Epithelial cell of esophagus (primary cell): ENCODE measurements around a stretch of chr17.

GRCh38 chr17:31431997-31432693 is 40.7 kb downstream of the RAB11FIP4 start:
- RRBS, result no CpG with 5 or more reads among the region's 11 CpGs

- RRBS, result no CpG with 5 or more reads among the region's 13 CpGs
Observed at GRCh38 chr17:31499794-31500730, 108.6 kb downstream of the RAB11FIP4 start.

DNA sequence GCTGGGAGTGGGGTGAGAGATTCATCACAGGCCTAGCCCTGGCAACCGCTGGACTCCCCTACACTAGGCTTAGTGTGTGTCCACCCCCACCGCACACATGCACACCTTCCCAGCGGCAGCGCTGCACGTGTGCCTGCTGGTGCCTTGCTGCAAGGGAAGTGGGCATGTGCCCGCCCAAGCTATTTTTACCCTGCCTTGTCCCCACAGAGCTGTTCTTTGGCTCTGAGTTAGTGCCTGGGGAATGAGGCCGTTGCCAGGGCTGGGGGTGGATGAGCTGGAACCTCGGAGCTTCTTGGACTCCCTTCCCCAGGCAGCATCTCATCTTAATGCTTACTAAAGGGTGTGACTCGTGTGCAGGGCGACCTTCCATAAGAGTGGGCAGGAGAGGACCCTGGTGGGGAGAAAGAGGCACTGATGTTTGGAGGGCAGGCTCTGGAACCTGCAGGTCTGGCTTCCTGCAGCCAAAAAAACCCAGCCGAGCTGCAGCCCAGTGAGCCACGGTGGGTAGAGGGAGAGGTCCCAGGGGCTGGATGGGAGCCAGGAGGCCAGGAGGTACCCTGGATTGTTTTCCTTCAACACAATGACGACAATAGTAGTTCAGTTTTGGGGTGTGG is 118.9 kb downstream of the RAB11FIP4 start:
- RRBS, result no CpG with 5 or more reads among the region's 13 CpGs

GRCh38 chr17:31577625-31577976 is 186.1 kb downstream of the RAB11FIP4 start:
- RRBS, result no CpG with 5 or more reads among the region's 4 CpGs

DNA sequence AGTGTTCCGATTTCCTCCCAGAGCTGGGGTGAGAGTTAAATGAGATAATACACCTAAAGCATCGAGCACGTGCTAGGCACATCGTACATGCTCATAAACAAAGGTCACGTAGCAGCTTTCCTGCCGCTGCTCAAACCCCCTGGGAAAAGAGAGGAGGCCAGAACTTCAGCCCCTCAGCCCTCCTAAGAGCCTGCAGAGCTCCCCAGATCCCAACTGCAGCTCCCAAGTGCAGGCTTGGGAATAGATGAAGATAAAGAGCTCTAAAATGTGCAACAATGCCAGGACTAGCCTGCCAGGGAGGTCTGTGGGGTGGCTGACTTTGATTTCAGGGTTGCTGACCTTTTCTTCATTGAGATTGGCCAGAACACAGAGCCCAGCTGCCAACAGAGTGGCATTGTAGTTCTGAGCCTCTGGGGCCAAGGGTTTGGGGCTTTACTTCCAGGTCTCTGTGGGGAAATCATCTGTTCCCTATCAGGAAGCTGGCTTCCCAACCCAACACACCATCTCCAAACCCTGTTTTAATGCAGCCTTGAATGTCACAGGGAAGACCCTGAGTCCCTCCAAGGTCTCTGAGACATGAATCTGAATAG is 120.6 kb downstream of the COPRS start:
- RRBS, result no CpG with 5 or more reads among the region's 6 CpGs

DNA sequence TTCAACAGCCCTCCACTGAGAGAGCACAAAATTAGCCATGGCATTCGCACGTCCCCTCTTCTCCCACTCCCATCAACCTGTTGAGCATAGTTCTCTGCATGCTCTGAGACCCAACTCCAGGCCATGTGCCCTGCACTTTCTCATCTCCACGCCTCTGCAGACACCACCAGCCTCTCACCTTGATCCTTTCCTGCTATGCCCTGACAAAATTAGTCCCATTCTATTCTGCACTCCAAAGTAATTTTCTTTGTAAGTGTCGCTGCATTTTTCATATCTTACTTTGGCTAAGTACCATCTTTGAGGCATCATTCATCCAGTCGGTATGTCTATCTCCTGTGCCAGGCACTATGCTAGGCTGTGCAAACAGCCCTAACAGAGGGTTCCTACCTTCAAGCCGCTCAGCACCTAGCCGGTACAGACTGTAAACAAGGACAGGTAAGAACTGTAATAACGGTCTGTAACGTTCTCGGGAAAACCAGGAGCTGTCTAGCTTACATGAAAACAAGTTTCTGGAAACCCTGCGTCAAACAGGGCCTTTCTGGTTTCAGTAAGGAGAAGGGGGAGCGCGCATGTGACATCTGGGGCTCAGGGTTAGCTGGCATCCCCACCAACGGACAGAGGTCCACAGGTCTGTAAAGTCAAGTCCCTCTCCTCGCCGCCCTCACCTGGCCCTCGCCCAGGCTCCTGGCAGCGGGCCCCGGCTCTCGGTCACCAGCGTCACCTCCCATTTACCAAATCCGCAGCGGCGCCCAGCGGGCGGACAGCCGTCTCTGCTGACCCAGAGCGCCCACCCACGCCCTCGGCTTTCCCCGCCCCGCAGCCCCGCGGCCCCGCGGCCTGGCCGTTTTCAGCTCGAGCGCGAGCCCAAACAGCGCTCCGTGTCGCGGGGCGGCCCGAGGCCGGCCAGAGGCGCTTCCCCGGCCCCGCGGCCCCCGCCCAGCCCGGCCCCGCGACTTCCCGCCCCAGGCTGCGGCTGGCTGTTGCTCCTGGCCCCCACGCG is 651 bp downstream of the COPRS start:
- RRBS, result 4% methylated on average over 10 of the region's 59 CpGs

- RRBS, result 98% methylated on average over 2 of the region's 7 CpGs
Observed at GRCh38 chr17:31887992-31888642, 13.4 kb downstream of the UTP6 start.

GRCh38 chr17:32079746-32080101 is 62.6 kb upstream of the RHOT1 start:
- RRBS, result no CpG with 5 or more reads among the region's 11 CpGs

DNA sequence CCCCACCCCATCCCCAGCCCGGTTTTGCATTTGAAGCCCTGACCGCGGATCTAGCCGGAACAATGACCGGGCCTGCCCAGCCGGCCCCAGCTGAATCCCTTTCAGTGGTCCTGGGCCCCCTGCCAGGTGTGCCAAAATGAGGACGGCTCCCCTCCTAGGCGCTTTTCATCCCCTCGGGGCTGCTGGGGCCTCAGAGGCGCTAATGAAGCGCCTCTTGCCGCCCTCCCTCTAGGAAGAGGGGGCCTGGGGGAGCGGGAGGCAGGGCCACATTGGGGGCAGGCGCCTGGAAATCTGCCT is 57.1 kb upstream of the RHOT1 start:
- RRBS, result no CpG with 5 or more reads among the region's 14 CpGs

DNA sequence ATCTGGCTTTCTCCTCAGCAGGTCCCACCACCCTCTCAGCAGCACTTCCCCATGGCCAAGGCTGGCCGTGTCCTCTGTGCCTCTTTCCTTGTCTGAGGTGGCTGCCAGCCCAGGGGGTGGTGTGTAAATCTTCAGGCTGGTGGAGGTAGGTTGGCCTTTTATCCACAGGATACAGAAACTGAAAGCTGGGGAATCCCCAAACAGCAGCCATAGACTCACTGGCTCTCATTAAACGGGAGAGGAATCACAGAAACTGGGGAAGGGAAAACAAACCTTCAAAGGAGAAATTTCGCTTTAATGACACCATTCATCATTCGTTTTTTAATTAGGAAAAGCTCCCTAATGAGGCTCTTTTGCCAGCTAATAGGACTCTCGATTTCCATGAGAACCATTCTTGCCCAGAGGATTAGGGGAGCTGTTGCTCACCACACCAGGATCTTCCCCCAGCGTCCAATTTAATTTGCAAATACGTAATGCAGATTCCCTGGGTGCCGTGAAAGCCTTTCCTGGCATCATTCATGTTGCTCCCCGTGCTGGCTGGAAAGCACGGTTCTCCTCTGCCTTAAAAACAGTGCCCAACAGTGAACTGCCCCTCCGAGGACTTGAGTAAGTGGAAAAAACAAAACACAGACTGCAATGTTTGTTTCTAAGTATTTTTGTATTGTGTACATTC is 17.9 kb downstream of the C17orf75 start:
- RRBS, result no CpG with 5 or more reads among the region's 11 CpGs

GRCh38 chr17:32358925-32359289 is 8.9 kb downstream of the ZNF207 start:
- RRBS, result no CpG with 5 or more reads among the region's 10 CpGs

GRCh38 chr17:32555527-32556632 is 69.1 kb downstream of the CDK5R1 start:
- RRBS, result no CpG with 5 or more reads among the region's 14 CpGs

GRCh38 chr17:32558116-32559161 is 71.6 kb downstream of the CDK5R1 start:
- RRBS, result no CpG with 5 or more reads among the region's 7 CpGs

- RRBS, result no CpG with 5 or more reads among the region's 3 CpGs
Observed at GRCh38 chr17:32835173-32835842, 41.6 kb downstream of the MYO1D start.

DNA sequence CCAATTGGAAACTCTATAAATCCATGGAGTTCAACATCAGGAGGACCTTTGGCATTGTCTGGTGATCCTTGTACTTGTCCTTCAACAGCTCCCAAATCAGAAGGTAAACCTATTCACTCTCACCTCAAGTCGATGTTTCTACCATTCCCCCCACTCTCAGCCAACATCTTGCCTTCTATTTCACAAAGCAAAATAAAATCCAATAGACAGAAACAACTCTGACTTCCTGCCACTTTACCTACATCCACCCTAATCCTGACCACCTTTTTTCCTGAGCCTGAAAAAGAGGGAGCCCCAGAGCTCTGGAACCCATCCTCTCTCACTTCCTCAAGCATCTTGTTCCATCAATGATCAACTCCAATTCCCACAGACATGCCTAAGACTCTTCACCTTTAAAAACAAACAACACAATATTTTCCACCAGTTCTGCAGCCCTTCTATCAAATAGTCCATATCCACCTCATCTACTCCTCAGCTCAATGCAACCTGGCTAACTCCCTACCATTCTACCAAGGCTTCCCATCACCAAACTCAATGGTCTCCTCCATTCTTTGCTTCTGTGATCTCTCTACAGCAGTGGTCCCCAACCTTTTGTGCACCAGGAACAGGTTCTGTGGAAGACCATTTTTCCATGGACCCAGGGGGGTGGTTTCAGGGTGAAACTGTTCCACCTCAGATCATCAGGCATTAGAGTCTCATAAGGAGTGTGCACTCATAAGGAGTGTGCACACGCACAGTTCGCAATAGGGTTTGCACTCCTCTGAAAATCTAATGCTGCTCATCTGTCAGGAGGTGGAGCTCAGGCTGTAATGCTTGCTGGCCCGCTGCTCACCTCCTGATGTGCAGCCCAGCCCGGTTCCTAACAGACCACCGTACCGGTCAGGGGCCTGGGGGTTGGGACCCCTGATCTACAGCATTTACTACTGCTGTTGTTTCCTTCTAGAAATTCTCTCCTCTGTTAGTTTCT is 25.6 kb downstream of the MYO1D start:
- RRBS, result no CpG with 5 or more reads among the region's 7 CpGs

DNA sequence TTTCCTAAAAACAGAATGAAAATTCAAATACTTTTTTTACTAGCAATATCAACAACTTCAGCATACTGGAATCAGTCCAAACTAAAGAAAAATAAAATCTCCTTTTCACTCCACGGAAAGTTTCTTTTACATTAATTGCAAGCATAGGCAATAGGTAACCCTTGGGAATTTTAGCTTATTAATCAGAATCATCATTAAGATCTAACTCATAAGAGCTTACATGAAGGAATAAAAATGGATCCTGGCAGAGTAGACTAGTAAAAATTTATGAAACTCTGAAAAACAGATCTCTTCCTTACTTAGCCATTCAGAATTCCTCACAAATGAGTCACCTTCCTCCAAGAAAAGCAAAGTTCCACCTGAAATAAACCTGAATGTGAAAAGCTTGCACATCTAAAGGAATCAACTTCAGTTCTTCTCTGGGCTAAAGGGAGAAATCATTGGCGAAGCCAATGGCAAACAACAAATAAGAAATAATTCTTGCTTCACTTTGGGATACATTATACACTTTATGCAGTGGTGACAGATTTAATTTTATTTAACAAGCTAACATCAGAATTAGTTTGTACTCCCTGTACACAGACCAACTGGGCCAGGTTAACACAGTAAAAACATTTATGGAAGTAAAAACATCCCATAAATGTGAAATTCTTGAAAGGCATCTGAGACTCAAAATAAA is 22.7 kb downstream of the MYO1D start:
- RRBS, result no CpG with 5 or more reads among the region's 2 CpGs

GRCh38 chr17:32928936-32929727 is 1.2 kb downstream of the TMEM98 start:
- RRBS, result no CpG with 5 or more reads among the region's 14 CpGs

- RRBS, result 2% methylated on average over 8 of the region's 33 CpGs
Observed at GRCh38 chr17:33292053-33292270, 1.1 kb downstream of the ASIC2 start.

DNA sequence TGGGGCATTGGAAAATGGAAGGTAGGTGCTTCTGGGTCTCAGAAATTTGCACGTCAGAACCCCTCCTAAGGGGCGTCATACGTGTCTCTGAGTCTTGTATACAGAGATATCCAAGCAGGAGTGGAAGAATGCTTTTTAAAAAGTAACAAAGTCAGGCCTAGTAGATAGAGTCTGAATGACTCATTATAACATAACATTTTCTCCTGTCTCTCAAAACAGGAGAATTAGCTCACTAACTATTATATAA is 86.2 kb upstream of the CCL2 start:
- RRBS, result no CpG with 5 or more reads among the region's 3 CpGs

DNA sequence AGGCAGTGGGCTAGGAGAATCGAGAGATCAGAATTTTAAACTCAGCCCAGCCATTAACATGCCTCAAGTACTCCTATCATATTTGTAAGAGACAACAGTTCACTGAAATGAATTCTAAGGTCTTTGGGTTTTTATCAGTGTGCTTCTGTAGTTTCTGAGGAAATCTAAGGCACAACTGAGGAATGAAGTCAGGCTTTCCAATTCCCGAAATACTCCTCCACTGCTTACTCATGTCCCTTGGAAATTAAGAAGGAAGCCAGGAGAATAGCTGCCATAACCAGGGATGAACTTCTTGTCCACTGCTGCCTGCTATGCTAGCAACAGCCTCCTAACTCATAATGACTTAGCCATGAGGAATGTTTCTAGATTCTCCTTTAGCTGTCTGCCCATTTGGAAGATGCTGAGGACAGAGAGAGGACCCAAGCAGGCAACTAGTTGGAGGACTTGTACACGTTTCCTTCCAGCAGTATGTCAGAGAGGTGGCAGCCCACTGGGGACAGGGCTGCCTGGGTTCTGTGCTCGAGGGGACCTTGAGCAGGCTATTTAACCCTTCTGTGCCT is 1.0 kb upstream of the CCL2 start:
- RRBS, result no CpG with 5 or more reads among the region's 4 CpGs